ENCODE results near the genes SETD5 and JAGN1.

DNA sequence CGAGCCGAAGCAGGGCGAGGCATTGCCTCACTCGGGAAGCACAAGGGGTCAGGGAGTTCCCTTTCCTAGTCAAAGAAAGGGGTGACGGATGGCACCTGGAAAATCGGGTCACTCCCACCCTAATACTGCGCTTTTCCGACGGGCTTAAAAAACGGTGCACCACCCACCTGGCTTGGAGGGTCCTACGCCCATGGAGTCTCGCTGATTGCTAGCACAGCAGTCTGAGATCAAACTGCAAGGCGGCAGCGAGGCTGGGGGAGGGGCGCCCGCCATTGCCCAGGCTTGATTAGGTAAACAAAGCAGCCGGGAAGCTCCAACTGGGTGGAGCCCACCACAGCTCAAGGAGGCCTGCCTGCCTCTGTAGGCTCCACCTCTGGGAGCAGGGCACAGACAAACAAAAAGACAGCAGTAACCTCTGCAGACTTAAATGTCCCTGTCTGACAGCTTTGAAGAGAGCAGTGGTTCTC is 32.9 kb downstream of the SSUH2 start:
- PRO-cap = no peak
- RAMPAGE, long total RNA = no peak

- PRO-cap = no peak
- RAMPAGE, long total RNA = no peak
Measured at GRCh38 chr3:9154056-9154647, 95.3 kb downstream of the SRGAP3 start.

GRCh38 chr3:9250961-9251839 is 1.8 kb upstream of the SRGAP3 start:
- PRO-cap = no peak
- RAMPAGE, long total RNA = no peak

DNA sequence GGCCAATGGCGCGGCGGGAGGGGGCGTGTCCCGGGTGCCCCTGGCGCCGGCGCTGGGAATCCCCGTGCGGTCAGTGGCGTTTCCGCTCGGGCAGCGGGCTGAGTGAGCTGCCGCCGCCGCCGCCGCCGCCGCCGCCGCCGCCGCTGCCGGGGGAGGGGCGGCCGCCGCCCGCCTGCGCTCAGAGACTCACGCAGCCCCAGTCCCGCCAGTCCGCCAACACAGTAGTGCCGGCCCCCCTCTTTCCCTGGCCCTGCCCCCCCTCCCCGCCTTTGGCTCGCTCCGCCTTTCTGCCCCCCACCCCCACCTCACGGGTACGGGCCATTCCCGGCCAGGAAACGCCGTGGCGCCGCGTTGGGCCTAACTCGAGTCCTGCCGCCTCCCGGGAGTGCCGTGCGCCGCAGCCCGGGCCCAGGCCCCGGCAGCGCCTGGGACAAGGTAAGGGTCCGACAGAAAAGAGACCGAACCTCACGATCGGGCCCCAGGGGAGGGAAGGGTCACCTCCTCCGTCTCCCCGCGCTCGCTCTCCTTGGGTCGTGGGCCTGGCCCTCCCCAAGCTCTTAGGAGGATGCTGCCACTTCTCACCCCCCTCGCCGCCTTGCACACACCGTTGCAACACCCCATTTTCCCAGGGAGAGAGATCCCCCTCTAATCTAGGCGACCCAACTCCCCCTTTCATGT is at the start of gene SETD5:
Gene SETD5, plus strand, starts transcription at position 73 of the 678 bp plus-strand sequence.
- PRO-cap = bidirectional peak, plus-strand start at position 73 of the sequence, minus-strand start outside the sequence
- RAMPAGE, long total RNA = no peak

GRCh38 chr3:9466991-9467356 is 69.6 kb downstream of the SETD5 start:
- PRO-cap = no peak
- RAMPAGE, long total RNA = no peak

- PRO-cap = no peak
- RAMPAGE, long total RNA = no peak
Measured at GRCh38 chr3:9552426-9553075, 1.1 kb downstream of the LHFPL4 start.

DNA sequence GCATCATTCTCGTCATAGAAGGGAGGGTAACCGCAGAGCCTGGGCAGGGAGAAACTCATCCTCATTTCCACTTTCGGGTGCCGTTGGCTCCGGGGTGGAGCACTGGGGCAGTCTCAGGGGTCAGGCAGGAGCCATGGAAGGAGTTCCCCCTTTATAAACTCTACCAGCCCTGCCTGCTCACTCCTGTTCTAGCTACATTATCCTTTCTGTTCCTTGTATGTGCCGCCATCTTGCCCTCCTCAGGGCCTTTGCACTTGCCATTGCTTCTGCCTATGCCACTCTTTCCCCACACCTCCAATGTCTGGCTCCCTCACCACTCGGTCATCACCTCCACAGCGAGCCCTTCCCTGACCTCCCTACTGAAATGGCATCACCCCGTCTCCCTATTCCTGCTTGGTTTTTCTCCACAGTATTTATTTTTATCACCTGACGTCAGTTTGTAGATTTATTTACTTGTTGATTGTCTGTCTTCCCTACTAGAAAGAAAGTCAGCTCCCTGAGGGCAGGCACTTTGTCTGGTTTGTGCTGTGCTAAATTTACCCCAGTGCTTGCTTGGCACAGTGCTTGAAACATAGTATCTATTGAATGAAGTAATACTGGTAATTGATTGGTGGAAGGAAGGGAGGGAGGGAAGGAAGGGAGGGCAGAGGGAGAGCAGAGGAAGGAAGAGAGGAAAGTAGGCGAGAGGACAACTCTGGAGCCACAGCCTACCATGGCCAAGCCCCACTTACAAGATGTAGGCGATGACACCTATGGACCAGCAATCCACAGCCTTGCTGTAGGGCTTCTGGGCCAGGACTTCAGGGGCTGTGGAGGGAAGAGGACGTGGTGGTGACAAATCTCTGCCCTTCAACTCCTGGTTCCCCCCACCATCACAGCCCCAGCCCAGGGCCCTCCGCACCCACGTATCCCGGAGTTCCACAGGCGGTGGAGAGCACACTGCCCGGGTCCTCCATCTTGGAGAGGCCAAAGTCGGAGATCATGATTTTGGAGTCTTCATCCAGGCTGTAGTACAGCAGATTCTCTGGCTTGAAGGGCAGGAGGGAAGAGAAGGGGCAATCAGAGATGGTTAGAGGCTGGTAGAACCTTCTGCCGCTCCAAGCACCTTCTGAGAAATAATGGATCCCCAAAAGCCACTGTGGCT is 8.6 kb downstream of the CAMK1 start:
- PRO-cap = no peak
- RAMPAGE, long total RNA = no peak

- PRO-cap = no peak
- RAMPAGE, long total RNA = no peak
Measured at GRCh38 chr3:9810542-9810832, 425 bp downstream of the TTLL3 start.

- PRO-cap = no peak
- RAMPAGE, long total RNA = no peak
Measured at GRCh38 chr3:9862490-9863151, 17.4 kb downstream of the CIDEC start.

GRCh38 chr3:9878567-9879124 is 1.4 kb downstream of the CIDEC start:
- PRO-cap = no peak
- RAMPAGE, long total RNA = no peak

DNA sequence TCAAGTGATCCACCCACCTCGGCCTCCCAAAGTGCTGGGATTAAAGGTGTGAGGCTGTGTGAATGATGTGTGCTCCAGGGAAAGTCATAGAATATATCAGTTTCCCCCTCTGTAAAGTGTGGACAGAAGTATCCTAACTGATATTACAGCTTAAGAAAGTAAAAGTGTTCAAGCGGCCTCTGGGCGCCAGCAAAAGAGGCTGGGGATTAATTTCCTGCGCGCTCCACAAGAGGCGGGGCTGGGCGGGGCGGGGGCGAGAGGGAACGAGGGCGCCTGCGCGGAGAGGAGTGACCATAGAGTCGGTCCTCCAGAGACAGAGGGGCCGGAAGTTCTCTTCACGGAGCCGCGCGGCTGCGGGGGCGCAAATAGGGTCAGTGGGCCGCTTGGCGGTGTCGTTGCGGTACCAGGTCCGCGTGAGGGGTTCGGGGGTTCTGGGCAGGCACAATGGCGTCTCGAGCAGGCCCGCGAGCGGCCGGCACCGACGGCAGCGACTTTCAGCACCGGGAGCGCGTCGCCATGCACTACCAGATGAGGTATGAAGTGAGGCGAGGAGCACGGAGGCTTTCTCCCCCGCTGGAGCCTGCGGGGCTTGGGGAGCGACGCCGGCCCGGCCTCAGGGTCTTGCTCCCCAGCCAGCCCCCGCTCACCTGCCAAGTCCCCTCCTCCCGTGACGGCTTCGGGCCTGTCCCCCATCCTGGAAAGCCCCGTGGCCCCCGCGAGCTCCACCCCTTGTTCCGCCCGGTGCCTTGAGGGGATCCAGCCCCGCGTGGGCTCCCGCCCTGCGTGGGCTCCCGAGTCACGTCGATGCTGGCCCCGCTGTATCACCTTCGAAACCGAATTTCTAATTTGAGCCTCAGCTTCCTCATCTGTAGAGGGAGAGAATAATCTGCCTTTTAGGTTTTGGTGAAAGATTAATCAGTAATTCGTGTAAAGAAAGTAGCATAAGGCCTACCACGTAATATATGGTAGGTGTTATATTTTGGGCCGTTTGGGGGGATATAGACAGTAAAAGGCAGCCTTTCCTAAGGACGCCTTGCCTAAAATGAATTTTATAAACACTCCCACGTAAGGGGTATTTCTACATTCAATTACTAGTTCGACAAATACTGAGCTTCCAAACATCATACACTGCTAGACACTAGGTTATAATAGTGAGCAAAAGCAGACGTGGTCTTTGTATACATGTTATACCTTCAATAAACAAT is at the start of gene JAGN1:
Gene JAGN1, plus strand, starts transcription at position 332 of the 1,205 bp plus-strand sequence.
- PRO-cap = bidirectional peak, plus-strand start at position 376 of the sequence, minus-strand start at position 181 of the sequence; bidirectional peak, plus-strand start at position 566 of the sequence, minus-strand start at position 537 of the sequence
- RAMPAGE, long total RNA = no peak

DNA sequence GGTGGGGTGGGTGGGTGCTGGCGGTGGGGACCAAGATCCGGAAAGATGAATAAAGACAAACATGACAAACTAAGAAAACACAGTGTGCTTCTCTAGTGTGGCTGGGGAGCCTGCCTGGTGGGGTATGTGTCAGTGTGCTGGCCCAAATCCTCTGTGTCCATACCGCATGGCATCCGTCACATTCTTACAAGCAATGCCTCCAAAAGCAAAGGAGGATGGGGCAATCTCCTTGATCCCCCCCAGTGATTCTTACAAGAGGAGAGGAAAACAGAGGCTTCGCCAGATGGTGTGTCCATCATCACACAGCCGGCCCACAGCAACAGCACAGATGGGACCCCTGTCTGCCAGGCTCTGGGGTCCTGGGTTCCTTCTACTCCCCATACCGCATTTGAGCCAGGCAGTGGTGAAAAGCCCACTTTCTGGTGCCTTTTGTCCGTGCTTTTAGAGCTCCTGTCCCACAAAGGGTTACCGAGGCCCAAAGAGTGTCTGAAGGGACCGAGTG is 522 bp upstream of the IL17RC start:
- PRO-cap = no peak
- RAMPAGE, long total RNA = no peak

DNA sequence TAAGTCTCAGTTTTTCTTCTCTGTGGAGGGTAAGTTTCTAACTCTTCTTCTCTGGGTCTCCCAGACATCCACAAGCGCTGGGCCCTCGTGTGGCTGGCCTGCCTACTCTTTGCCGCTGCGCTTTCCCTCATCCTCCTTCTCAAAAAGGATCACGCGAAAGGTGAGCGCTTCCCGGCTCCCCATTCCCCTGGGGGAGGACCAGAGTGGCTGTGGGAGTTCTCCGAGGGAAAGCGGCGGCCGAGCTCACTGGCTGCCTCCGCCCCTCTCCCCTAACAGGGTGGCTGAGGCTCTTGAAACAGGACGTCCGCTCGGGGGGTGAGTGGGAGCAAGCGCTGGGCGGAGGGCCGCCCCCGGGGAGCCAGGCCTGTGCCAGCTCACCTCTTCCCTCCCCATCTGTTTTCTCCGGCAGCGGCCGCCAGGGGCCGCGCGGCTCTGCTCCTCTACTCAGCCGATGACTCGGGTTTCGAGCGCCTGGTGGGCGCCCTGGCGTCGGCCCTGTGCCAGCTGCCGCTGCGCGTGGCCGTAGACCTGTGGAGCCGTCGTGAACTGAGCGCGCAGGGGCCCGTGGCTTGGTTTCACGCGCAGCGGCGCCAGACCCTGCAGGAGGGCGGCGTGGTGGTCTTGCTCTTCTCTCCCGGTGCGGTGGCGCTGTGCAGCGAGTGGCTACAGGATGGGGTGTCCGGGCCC is 947 bp upstream of the CRELD1 start:
- PRO-cap = bidirectional peak, plus-strand start at position 489 of the sequence, minus-strand start at position 395 of the sequence
- RAMPAGE, long total RNA = no peak

- PRO-cap = no peak
- RAMPAGE, long total RNA = no peak
Measured at GRCh38 chr3:9947199-9947760, 4.9 kb downstream of the PRRT3 start.

DNA sequence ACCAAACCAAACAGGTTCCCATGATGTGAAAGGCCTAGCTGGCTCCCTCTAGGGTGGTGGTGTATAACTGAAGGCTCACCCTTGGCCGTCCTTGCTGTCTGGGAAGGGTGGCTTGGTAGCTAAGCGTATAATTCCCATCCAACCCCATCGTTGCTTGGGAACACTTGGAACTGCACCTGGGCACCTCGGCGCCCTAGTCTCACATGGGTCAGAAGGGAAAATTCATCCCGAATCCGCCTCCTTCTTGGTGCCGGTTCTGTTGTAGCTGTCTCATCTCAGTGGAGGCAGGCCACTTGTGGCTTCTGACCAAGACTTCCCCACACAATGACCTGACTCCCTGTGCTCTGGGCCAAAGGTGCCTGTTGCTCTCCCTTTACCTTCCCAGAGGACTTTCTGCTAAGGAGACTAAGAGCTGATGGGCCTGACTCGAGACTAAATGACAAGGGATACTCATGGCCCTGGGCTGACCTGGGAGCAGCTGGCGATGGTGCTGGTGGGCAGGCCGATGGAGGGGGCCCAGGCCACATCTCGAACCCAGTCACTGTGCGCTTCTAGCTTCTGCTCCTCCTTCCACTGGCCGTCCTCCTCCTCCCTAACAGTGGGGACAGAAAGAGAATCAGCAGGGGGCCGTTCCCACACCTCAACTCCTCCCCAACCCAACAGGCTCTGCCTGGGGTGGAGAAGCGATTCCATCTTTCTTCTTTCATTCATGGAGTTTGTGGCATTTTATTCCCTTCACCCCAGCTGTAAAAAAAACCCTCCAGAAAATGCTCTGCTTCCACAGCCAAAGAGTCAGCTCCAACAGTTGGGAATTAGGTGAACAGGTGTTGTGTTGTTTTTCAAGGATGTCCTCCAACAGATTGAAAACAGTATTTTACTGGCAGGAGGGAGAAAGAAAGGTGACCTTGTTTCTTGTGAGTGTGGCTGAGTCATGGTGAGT is 12.1 kb upstream of the GHRL start:
- PRO-cap = no peak
- RAMPAGE, long total RNA = no peak

GRCh38 chr3:10469406-10470150 is 35.8 kb downstream of the ATP2B2 start:
- PRO-cap = no peak
- RAMPAGE, long total RNA = no peak

GRCh38 chr3:10504146-10504511 is 1.3 kb downstream of the ATP2B2 start:
- PRO-cap = no peak
- RAMPAGE, long total RNA = no peak

DNA sequence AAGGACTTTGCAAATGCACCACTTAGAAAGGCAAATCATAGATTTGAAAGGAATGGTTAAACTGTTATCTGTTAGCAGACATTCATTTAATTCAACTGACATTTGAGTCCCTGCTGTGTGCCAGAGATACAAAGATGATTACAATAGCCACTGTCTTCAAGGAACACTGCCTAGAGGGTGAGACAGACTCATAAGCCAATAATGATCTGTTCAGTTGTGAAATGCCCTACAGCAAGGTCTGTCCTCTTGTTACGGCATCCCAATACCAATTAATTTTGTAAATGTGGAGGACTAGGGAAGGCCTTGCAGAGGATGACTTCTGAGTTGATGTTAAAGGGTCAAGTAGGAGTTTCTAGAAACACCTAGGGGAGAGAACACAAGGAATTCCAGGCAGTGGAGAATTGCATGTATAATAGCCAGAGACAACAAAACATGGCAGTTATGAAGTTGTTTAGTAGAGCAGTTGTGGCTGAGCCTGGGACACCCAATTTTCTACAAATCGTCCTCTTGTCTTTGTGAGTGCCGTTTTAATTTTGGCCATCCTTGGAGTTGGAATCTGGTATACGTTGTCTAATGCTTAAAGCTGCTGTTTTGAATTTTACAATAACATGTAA is 113.3 kb downstream of the ATG7 start:
- PRO-cap = no peak
- RAMPAGE, long total RNA = no peak

DNA sequence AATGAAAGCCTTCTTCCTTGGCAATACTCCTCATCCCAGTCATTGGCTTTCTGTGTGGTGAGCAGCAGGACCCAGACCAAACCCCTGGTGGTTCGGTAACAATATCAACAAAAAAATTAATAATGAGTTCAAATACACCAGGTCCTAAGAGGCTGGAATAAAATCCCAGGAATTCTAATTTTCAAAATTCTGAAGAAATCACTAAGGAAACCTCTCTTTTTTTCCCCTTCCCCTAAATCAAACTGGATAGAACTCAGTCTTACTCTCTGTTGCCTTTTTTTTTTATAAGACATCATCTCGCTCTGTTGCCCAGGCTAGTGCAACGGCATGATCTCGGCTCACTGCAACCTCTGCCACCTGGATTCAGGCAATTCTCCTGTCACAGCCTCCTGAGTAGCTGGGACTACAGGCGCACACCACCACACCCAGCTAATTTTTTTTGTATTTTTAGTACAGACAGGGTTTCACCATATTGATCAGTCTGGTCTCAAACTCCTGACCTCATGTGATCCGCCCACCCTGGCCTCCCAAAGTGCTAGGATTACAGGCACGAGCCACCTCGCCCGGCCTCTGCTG is 45.9 kb downstream of the VGLL4 start:
- PRO-cap = no peak
- RAMPAGE, long total RNA = no peak

- PRO-cap = bidirectional peak, plus-strand start at chr3:11604381, minus-strand start at chr3:11604240
- RAMPAGE, long total RNA = no peak
Measured at GRCh38 chr3:11604111-11604569, 39.6 kb downstream of the VGLL4 start.